ENCODE measurements around the genes LRRC28 and LYSMD4.

DNA sequence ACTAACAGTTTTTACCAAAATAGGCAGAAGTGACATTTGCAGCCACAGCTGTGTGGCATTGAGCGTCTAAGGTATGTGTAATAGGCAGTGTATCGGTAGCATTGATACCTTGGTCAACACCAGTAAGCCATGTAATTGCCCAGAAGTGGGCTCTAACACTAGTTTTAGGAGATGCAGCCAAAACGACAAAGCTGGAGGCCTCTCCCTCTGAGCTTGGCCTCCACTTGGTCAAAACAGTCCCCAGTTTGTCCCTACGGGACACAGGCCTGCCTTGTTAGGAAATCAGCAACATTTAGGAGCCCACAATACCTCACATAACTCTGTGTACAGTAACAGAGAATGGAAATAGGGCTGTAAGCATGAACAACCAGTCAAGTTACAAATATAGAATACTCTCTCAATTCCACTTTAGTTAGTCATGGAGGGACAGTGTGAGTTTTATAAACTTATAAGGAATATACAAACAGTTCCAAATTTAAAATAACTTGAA is 129.6 kb downstream of the PGPEP1L start:
- RAMPAGE, total RNA: no peak

- RAMPAGE, total RNA: no peak
Measured at GRCh38 chr15:98899174-98900267, 108.1 kb downstream of the PGPEP1L start.

- RAMPAGE, total RNA: no peak
Measured at GRCh38 chr15:98961872-98962881, 45.4 kb downstream of the PGPEP1L start.

DNA sequence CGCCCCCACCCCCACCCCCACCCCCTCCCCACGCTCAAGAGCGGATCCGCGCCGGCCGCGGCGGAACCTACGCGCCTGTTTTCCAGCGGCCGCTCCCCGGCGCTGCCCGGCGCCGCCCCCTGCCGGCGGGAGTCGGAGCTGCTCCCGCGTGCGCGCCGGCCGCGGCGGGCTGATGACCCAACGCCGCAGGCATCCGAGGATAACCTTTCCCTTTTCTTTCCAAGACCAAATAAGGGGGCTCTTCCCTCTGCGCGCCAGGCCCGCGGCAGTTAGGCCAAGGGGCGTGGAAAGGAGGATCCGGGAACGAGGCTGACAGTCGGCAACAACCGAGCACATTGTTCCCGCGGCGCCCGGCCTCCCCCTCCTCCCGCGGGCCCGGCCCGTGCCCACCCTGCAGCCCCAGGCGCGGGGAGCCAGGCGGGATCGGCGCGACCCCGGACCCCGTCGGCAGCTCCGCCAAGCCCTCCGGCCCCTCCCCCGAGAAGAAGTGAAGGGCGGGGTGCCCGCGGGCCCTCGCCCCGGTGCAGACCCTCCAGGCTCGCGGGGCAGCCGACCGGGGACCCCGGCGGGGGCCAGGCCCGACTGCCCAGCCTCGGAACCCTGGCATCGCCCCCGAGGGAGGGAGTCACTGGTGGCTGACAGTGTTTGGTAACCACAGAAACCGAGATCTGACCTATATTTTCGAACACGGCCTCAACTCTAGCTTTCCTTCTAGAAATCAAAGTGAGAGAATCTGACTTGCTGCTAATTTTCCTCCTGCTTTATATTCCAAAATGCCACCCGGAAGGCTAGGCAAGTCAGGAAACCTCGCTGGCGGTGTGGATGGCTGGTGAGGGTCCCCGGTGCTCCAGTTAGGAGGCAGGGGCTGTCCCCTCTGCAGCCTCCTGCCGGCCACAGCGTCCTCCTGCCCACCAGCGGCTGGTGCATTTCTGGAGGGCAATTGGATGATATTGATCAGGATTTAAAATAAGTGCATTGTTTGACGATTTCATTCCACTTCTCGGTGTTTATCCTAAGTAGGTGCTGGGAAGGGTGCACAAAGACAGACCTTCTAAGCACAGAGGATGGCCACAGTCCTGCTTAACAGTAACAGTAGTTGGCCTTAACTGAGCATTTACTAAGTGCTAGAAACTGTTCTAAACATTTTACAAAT is 45.5 kb upstream of the SYNM start:
- RAMPAGE, total RNA: no peak

GRCh38 chr15:99100285-99100854 is 4.5 kb upstream of the SYNM start:
- RAMPAGE, total RNA: no peak

DNA sequence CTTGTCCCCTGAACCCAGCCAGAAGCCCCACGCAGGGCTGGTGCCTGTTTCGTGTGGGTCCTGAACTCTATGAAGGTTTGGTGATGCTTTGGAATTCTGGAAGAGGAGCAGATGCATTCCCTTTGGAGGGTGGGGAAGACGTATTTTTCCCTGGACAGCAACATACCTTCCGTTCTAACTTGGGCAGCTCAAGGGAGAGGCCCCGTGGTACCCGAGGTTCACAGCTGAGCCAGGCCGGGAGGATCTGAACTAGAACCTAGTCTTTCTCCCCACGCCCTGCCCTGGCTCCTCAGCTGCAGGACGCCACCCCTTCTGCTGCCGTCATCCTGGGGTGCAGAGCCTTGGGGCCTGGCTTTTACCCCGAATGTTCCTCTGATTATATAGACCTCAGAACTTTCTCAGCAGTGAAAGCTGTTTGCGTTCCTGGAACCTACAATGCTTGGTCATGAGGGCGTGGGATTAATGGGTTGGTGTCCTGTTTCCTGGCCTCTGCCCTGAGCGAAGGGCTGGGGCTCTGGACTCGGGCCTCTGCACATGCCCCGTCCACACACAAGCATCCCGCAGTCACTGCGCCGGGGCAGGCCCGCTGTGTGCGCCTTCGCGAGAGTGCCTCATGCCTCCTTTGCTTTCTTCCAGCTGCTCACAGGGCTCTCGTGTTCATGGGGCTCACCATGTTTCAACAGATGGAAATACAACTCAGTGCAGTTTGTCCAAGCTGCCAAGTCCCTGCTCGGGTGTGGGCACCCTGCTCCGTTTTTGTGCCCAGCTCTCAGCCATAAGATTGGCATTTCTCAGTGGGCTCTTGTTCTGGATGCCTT is 20.2 kb downstream of the SYNM start:
- RAMPAGE, total RNA: no peak

- RAMPAGE, total RNA: no peak
Measured at GRCh38 chr15:99137247-99137929, 32.5 kb downstream of the SYNM start.

GRCh38 chr15:99139246-99139610 is 34.3 kb downstream of the SYNM start:
- RAMPAGE, total RNA: no peak

- RAMPAGE, total RNA: no peak
Measured at GRCh38 chr15:99250641-99251590, at the start of gene LRRC28. Gene LRRC28 (plus strand): TSS chr15:99251481.

GRCh38 chr15:99425750-99426191 is 140.0 kb upstream of the MEF2A start:
- RAMPAGE, total RNA: no peak

DNA sequence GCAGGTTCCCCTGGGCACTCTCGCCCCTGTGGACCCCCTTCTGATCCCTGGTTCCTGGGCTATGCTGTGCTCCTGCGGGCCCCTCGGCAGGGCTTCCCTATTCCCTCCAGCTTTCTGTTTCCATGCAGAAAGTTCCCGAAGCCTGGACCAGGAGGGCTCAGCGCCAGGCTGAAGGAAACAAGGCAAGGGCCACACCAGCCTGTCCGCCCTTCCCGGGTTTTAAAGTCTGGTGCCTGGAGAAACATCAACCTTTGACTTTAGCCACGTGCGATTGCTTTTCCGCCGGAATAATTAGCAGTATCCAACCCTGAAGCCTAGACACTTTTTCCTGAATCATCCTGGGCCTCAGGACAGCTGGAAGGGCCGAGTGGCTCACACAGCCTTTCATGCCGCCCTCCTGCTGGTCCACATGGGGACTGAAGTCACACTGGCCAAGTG is 128.0 kb upstream of the MEF2A start:
- RAMPAGE, total RNA: no peak

DNA sequence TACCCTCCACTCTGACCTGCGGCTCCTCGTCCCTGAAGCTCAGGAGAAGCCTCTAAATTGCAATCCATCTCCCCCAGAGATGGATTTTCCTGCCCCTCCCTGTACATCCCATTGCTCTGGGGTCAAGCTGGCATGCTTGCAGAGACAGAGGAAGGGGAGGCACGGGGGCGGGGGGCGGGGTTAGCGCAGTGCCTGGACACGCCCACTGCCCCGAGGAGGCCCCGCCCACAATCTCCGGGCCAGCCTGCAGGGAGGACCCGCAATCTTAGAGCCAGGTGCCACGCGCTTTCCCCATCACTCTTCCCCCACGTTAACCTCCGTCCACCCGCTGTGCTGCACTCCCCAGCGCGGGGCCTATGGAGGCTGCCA is 118.3 kb upstream of the MEF2A start:
- RAMPAGE, total RNA: no peak

DNA sequence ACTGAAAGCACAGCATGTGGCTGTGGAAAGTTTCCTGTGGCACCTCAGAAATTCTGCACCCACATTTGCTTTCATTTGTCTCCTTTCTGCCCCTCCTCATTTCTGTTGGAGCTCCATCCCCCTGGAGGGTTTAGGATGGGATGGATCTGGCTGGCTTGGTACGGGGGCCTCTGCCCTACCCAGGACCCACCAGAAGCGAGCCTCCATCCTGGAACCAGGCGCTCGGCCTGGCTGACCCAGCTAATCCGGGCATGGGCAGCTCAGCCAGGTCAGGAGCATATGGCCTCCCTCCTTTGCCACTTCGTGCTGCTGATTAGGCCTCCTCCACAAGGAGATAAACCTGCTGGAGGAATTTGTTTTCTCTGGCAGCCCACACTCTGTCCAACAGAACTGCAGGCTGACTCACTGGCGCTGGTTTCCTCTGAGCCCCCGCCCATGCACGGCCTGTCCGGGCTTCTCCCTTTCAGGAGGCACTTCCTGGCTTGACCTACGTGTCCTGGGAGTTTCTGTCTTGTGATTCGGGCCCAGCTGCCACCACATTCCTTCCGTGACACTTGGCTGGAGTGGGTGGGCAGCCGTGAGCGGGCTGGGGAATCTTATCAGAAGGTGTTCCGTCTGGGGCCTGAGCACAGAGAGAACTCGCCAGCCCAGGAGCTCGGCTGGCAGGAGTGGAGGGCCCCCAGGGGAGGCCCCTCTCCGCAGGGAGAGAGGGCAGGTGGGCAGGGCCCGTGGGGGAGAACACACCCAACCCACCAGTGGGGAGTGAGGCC is 110.9 kb upstream of the MEF2A start:
- RAMPAGE, total RNA: no peak

DNA sequence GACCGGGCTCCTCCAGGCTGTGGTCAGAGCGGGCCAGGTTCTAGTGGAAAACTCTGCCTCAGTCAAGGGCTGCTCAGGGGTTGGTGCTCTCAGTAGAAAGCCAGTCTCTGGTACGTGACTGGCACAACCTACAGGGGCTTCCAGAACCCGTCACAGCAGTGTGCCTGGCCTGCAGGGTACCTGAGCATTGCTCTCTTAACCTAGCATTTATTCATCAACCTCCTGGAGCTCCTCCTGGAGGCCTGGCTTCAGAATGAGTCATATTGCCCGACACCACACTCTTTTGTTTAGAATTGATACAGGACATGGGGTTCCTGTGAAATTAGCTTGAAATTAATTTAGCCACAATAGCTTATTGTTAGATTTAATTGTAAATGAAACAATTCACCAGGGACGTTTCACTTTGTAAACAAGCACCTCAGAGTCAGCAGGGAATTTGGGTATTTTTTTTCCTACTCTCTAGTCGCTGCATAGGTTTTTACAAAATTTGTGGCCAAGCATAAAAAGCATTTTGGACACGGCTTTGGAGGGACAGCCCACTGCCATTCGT is 61.0 kb upstream of the MEF2A start:
- RAMPAGE, total RNA: no peak

GRCh38 chr15:99564666-99565156 is 1.1 kb upstream of the MEF2A start:
- RAMPAGE, total RNA: no peak

GRCh38 chr15:99633751-99634502 is 68.1 kb downstream of the MEF2A start:
- RAMPAGE, total RNA: no peak

- RAMPAGE, total RNA: no peak
Measured at GRCh38 chr15:99711580-99712187, 21.6 kb downstream of the LYSMD4 start.

GRCh38 chr15:99733249-99733532 is at the start of gene LYSMD4:
Gene LYSMD4 (minus strand): TSS chr15:99733437.
- RAMPAGE, total RNA: no peak

DNA sequence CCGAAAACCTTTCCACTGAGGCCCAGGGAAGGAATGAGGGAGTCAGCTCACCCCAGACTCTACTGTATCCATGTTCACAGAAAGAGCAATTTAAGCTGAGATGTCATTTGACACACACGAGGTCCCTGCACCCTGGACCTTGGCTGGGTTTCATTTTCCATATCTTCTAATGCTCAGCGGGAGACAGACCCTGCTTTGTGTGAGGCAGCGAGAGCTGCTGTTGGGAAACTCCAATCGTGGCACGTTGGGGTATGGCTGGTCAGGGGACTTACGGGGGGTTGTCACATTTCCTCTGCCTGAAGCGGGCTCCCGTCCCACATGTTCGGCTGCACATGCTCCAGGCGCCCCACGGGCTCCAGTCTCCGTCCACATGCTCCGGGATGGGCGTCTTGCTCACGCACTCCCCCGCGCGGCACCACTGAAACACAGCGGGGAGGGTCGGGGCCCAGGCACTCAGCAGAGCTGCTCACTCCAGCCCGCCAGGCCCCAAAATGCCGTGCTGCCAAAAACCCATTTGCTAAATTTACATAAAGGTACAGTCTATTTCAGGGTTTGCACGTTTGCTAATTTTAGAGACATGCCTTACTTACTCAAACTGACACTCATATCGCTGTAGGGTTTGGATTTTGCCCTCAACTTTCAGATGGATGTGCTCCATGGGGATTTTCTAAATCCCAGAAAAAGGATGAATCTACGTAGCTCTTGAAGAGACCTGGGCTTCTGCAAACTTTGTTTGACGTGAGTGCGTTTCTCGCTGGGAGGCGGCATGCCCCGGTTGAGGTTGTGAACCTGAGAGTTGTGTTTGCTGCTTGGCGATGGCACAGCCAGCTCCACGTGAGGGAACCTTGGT is 209.8 kb downstream of the ADAMTS17 start:
- RAMPAGE, total RNA: no peak

DNA sequence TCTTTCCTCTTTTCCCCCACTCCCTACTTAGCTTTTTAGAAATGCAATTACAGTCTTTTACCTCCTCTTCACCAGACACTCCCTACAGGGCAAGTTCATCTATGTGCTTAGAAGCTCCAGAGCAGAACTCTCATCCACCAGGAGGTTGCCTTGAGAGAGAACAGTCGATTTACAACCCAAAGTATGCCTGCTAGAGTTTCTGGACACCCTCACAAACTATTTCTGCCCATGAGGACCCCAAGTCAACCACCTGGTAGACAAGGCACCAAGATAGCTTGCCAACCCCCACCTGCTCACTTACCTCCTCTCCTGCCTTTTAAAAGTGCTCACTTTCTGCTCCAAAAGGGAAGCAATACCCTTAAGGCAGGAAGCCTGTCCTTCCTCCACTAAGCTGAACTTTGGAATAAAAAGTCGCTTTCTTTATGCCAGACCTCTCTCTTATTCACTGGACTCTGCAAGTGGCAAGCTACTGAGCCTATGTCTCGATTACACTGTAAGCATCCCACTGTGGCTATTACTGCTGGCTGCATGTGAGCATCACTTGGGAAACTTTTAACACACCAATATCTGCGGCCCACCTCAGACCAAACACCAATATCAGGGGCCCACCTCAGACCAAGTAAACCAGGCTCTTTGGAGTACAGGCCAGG is 168.4 kb downstream of the ADAMTS17 start:
- RAMPAGE, total RNA: no peak